Skeletal muscle tissue (tissue), 7 donors: ENCODE data around the genes STK38L, REP15 and MANSC4.

DNA sequence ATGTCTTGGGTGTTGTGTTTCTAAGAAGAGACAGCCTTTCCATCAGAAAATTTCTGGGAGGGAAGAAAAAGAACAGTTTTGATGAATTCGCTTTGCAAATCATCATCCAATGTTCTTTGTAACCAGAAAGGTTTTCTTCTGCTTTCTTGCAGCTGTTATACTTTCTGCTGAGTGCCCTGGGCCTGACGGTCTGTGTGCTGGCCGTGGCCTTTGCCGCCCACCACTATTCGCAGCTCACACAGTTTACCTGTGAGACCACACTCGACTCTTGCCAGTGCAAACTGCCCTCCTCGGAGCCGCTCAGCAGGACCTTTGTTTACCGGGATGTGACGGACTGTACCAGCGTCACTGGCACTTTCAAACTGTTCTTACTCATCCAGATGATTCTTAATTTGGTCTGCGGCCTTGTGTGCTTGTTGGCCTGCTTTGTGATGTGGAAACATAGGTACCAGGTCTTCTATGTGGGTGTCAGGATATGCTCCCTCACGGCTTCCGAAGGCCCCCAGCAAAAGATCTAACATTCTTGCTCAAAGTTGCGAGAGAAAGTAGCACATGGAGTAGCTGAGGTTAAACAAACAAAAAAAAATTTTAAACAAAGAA is 35.3 kb downstream of the SSPN start:
- PRO-cap, 3 experiments, result no peak in any of the 3 experiments
- RAMPAGE, long total RNA, result no peak
- RRBS, 2 experiments, result no CpG with 5 or more reads among the region's 15 CpGs

DNA sequence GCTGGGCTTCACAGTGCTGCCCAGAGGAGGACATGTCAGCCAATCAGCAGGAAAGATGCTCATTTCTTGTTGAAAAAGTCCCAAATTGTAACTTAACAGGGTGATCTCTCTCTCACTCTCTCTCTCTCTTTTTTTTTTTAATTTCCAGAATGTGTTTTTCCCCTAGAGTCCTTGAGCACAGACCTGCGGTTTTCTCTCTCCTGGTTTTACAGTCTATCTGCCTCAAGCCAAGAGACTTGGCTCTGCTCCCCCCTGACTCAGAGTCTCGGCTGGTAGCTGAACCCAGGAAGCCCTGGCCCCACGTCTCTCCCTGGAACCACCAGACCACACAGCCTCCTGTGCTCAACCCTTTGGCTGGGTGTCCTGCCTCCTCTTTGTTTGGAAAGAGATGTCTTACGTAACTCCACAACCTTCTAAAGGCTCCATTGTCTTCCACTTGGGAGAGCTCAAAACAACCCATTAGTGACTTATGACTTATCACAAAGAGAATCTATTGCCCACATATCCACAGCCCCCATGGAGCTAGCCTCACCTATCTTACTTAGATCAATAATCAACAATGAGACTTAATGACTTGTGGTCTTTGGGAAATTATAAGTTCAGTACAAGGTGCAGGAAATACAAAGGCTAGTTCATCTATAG is 44.1 kb downstream of the SSPN start:
- PRO-cap, 3 experiments, result no peak in any of the 3 experiments
- RAMPAGE, long total RNA, result no peak
- RRBS, 2 experiments, result no CpG with 5 or more reads among the region's 4 CpGs

- PRO-cap, 3 experiments, result no peak in any of the 3 experiments
- RAMPAGE, long total RNA, result no peak
- RRBS, 2 experiments, result no CpG with 5 or more reads among the region's 3 CpGs
These were observed 189.7 kb downstream of the SSPN start for GRCh38 chr12:26384772-26385715.

DNA sequence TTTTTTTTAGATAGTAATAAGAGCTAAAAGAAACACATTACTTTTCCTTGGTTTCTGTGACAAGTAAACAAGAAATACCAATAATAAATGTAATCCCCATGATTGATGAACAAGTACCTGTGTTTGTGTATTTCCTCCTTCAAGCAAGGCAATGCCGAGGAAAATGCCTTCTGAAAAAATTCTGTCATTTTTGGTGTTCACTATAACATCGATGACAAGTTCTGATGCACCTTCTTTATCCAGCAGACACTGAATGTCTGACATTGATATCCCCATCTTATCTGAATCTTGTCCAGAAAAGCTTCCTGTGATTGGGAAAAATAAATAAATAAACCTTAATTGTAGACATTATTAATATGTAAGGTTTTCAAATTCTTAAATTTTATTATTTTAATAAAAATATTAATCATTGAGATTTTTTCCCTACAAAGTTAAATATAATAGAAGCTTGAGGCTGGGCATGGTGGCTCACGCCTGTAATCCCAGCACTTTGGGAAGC is 298.7 kb downstream of the SSPN start:
- PRO-cap, 3 experiments, result no peak in any of the 3 experiments
- RAMPAGE, long total RNA, result no peak
- RRBS, 2 experiments, result no CpG with 5 or more reads among the region's 3 CpGs

GRCh38 chr12:26510263-26510687 is 314.9 kb downstream of the SSPN start:
- PRO-cap, 3 experiments, result no peak in any of the 3 experiments
- RAMPAGE, long total RNA, result no peak
- RRBS, 2 experiments, result no CpG with 5 or more reads among the region's 2 CpGs

DNA sequence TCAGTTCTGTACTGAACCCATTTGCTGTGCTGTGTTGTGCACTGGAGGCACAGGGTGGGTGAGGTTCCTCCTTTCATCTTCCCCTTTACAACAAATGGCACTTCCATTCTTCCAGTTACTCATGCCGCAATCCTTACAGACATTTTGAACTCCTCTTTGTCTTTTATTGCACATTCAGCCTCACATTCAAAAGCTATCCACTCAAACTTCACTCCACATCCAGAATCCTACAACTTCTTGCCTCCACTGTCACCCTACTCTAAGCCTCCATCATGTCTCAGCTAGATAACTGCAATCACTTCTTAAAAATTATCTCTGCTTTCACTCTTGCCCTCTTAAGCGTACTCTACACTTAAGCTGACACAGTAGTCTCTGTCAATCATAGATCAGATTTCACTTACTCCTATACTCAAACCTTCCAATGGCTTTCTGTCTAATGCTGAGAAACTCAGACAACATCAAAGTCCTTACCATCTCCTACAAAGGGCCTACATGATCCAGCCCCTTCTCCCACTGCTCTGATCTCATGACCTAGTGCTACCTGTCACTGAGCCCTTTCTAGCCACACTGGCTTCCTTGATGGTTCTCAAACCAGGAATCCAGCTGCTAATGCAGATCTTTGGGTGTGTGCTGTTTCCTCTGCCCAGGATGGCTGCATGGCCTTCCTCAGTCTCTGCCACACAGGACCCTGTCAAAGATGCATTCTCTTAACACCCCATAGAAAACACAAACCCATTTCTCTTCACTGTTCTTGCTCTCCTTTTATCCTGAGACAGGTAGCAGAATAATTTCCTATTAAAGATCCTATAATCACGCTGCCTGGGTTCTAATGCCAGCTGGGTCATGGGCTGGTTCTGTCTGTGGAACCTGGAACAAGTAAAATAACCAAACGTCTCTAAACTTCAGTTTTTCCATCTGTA is 303.9 kb downstream of the ITPR2 start:
- PRO-cap, 3 experiments, result no peak in any of the 3 experiments
- RAMPAGE, long total RNA, result no peak
- RRBS, 2 experiments, result no CpG with 5 or more reads among the region's 4 CpGs

- PRO-cap, 3 experiments, result no peak in any of the 3 experiments
- RAMPAGE, long total RNA, result no peak
- RRBS, 2 experiments, result no CpG with 5 or more reads among the region's 8 CpGs
These were observed 210.9 kb downstream of the ITPR2 start for GRCh38 chr12:26621940-26622666.

DNA sequence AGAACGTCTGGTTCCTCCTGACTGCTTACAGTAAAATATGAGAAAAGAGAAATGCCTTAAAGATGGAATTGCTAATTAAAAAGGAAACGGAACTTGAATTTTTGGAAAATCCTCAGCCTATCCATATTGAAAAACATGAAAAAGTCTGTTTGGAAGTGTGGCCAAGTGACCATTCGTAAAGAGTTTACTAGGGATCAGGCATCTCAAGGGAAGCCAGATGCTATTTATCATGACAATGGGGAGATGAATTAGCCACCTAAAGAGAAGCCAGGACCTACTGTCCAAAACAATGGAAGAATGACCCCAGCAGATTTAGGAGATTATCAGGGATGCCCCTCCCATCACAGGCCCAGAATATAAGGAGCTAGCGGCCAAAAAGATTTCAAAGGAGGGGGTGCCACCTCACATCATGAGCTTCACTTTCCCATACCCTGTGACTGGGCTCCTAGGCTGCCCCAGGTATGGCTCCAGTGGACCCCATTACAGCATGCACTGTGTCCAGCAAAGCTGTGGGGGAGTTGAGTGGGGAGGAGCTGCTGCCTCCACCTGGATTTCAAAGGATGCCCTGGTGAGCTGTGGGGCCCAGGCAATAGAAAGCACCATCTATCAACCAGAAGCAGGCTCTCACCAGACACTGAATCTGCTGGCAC is 189.1 kb downstream of the ITPR2 start:
- PRO-cap, 3 experiments, result no peak in any of the 3 experiments
- RAMPAGE, long total RNA, result no peak
- RRBS, 2 experiments, result no CpG with 5 or more reads among the region's 4 CpGs

DNA sequence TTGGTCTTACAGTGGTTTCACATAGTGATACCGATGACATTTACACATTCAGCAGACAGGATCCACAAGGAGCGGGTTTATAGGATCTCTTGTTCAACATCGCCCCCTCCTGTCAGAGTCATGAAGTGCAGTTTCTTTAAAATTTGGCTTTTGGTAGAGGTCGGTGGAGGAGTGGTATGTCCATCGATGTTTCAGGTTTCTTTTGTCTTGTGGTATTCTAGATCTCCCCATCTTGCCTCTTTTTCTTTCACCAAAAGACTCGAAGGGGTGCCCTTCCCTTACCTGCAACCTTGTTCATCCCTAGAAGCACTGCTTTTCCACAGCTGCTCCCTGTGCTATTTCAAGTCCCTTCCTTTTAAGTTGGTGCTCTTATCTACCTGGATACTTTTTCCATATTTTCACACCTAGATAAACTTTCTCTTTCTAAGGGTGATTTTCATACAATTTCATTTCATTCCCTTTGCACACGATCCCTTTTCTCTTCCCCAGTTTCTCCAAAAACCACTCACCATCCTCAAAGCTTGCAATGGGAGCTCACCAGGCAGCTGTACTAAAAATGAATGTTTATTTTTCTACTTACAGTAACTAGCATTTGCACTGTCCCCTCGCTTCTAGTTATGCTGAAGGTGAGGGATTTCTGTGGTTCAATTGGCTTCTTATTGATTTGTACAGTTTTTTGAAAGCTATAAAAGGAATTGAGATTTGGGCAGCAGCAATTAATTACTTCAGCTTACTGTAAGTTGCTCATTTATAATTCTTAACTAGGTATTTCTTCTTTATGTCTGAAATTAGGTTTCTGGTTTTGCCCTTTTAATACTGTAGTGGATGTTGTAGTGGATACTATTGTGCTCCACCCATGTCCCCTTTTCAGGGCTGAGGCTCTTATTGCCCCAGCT is 181.1 kb downstream of the ITPR2 start:
- PRO-cap, 3 experiments, result no peak in any of the 3 experiments
- RAMPAGE, long total RNA, result no peak
- RRBS, 2 experiments, result no CpG with 5 or more reads among the region's 8 CpGs

DNA sequence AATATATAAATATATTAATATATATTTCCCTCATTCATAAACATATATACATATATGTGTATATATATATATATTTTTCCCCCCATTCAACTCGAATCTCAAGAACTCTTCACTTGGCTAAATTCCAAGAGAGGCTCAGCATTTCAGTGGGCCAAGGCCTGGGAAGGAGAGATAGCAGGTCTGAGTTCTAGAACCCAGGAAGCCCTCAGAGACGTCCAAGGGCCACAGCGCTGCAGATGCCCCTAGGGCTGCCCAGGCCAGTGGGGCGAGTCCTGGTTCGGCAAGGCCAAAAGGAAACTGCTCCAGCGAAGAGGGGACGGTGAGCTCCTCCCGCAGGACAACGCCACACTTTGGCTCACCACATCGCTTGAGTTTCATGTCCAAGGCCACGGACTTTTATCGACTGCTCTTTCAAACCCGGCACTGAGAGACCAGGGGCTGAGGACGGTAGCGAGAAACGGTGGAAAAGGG is 1.1 kb downstream of the ITPR2 start:
- PRO-cap, 3 experiments, result peak in 2 of 3 experiments; most common plus-strand start position 358 of the sequence (in 1)
- RAMPAGE, long total RNA, result no peak
- RRBS, 2 experiments, result 0% methylated on average over 3 of the region's 16 CpGs; no CpG with 5 or more reads in 1 of the 2 experiments

GRCh38 chr12:27014727-27015100 is 530 bp upstream of the TM7SF3 start:
- PRO-cap, 3 experiments, result no peak in any of the 3 experiments
- RAMPAGE, long total RNA, result no peak
- RRBS, 2 experiments, result no CpG with 5 or more reads among the region's 11 CpGs

DNA sequence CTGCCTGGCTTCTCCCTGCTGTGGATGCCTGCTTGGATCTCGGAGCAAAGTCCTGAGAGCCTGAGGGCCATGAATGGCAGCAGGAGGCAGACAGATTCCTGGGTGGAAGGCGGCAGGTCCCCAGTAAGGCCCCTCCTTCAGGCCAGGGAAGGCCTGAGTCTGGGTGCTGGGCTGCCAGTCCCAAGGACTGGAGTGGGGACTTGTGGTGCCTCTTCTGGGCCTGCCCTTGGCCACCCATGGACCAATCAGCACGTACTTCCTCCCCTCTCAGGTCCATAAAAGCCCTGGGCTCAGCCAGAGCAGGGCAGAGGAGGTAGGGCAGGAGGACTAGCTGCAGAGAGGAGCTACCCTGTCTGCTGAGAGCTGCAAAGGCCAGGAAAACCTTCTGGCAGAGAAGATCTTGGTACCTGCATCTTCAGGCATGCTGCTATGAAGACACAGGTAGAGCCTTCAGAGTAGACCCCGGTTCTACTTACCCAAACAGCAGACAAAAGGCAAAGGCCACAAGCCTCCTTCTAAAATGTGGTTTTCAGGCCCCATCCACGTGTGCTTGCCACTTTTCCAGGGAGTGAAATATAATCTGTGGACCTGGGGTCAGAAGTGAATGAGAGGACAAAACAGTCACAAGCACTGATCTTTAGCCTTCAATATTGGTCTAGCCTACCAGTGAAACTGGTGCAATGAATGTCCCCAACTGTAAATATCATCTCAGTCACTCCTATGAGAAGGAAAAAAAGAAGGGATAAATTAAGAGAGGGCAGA is 29.8 kb upstream of the STK38L start:
- PRO-cap, 3 experiments, result no peak in any of the 3 experiments
- RAMPAGE, long total RNA, result no peak
- RRBS, 2 experiments, result no CpG with 5 or more reads among the region's 5 CpGs

GRCh38 chr12:27243794-27244434 is at the start of gene STK38L:
TSS of gene STK38L (plus strand) at chr12:27244286.
- PRO-cap, 3 experiments, result peak in 3 of 3 experiments; most common plus-strand start chr12:27244297 (in 2); most common minus-strand start chr12:27244056 (in 2)
- RAMPAGE, long total RNA, result start-site peak on the plus strand at chr12:27244277-27244299, 248 and 87 reads in 2 replicates
- RRBS, 2 experiments, result 3 to 6% methylated on average over 22 to 26 of the region's 53 CpGs

DNA sequence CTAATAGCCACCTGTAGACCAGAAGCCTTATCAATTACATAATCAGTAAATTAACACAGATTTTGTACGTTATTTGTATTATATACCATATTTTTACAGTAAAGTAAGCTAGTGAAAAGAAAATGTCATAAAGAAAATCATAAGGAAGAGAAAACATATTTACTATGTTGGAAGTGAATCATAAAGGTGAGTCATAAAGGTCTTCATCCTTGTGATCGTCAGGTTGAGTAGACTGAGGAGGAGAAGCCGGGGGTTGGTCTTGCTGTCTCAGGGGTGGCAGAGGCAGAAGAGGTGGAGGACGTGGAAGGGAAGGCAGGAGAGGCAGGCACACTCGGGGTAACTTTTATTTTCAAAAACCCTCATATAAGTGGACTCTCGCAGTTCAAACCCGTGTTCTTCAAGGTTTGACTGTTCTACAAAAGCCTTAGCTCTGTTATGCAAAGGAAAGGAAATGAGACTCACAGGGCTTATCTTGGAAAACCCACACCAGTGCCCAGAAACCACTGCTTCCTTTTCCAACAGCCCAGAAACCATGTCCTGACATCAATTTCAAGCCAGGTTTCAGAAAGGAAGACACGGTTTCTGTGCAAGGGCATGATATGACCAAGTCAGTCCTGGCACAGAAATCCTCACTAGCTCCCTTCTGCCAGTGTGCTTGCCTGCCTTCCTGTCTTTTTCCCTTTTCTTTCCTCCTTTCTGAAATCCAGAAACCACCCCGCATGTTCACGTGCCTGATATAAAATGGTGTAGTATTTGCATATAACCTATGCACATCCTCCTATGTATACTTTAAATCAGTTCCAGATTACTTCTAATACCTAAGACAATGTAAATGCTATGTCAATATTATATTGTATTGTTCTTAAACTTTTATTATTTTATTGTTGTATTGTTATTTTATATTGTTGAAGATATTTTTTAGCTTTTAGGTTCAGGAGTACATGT is 14.1 kb downstream of the SMCO2 start:
- PRO-cap, 3 experiments, result no peak in any of the 3 experiments
- RAMPAGE, long total RNA, result no peak
- RRBS, 2 experiments, result no CpG with 5 or more reads among the region's 10 CpGs

DNA sequence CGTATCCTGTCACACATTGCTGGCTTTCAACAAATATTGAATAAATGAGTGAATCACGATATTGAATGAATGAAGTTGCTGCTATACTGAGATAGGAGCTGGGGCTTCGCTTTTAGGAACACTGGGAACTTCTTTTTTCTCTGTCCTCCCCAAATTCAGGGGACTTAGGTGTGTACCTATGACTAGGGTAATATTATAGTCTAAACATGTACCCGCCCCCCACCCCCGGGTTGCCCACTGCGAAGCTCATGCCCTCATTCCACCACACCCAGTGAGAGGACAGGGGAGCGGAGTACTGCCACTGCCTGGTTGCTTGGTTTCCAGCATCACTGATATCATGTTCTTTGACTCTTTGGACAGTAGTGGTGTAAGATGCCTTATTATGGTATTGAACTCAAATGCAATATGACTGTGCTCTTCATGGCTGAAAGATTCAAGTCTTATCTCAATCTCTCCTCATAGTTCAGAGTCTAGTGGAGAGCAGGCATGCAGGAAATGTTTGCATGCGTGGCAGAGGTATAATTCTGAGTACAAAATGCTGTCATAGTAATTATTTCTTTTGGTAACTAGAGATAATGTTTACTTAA is 55.8 kb upstream of the REP15 start:
- PRO-cap, 3 experiments, result no peak in any of the 3 experiments
- RAMPAGE, long total RNA, result no peak
- RRBS, 2 experiments, result no CpG with 5 or more reads among the region's 8 CpGs

GRCh38 chr12:27696320-27697444 is at the start of gene REP15:
TSS of gene REP15 (plus strand) at chr12:27696447.
- PRO-cap, 3 experiments, result no peak in any of the 3 experiments
- RAMPAGE, long total RNA, result no peak
- RRBS, 2 experiments, result no CpG with 5 or more reads among the region's 8 CpGs

DNA sequence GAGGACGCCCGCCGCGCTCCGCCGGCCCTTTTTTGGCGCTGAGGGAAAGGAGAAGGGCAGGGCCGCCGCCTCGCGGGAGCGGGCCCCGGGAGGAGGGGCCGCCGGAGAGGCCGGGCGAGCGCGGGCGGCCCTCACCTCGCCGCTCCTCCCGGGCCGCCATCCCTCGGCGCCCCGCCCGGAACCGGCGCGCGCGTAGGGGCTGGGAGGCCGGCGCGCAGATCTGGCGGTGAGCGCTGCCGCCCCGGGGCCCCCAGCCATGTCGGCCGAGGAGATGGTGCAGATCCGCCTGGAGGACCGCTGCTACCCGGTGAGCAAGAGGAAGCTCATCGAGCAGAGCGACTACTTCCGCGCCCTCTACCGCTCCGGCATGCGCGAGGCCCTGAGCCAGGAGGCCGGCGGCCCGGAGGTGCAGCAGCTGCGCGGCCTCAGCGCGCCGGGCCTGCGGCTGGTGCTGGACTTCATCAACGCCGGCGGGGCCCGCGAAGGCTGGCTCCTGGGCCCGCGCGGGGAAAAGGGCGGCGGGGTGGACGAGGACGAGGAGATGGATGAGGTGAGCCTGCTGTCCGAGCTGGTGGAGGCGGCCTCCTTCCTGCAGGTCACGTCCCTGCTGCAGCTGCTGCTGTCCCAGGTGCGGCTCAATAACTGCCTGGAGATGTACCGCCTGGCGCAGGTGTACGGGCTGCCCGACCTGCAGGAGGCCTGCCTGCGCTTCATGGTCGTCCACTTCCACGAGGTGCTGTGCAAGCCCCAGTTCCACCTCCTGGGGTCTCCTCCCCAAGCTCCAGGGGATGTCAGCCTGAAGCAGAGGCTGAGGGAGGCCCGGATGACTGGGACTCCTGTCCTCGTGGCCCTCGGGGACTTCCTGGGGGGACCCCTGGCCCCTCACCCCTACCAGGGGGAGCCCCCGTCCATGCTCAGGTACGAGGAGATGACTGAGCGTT is at the start of gene MANSC4:
Gene MANSC4, minus strand, starts transcription at position 162 of the 941 bp plus-strand sequence.
- PRO-cap, 3 experiments, result peak in 3 of 3 experiments; most common plus-strand start position 81 of the sequence (in 2); most common minus-strand start position 34 of the sequence (in 3)
- RAMPAGE, long total RNA, result no peak
- RRBS, 2 experiments, result 2% methylated on average over 33 of the region's 91 CpGs

DNA sequence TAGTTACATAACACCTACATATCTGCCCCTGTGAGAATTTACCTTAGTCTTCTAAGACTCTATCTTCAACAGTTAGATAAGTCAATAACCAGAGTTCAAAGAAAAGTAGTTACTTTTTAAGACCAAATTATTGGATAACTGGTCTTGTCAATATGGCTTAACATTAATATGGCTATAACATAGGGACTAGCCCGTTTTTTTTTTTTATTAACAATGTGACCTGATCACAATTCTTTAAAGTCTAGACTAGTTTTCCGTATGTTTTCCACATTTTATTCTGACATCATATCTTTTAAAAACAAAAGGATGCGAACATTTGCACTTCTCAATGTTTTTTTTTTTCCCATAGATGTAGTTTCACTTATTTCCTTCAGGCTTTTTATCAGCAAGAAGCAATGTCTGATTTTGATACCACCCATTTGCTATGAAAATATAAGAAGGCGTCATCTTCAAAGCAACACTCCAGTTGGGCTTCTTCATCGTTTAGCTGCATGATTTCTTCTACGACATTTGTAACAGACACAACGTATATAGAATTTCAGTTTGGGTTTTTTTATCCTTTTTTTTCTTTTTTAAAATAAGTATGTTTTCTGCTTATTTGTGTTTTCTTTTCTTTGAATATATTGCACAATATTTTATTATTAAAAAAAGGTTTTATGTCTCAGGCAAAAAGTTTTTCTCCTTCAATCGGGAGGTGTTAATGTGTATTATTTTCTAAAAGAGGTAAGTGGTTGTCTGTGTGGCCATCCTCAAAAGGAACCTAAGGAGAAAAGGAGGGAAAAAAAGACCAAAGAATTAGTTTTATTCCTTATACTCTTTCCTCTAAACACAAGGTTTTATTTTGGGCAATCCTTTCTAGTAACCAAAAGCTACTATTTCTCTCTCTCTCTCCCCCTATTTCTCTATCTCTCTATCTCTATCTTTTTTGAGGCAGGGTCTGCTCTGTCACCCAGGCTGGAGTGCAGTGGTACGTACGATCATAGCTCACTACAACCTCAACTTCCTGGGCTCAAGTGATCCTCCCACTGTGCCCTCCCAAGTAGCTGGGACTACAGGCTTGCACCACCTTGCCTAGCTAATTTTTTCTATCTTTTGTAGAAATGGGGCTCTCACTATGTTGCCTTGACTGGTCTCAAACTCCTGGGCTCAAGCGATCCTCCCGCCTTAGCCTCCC is 40.1 kb downstream of the ERGIC2 start:
- PRO-cap, 3 experiments, result no peak in any of the 3 experiments
- RAMPAGE, long total RNA, result no peak
- RRBS, 2 experiments, result no CpG with 5 or more reads among the region's 12 CpGs

GRCh38 chr12:29725772-29726324 is 57.9 kb downstream of the TMTC1 start:
- PRO-cap, 3 experiments, result peak in 1 of 3 experiments; most common plus-strand start chr12:29726137 (in 1); most common minus-strand start chr12:29725982 (in 1)
- RAMPAGE, long total RNA, result no peak
- RRBS, 2 experiments, result no CpG with 5 or more reads among the region's 5 CpGs

DNA sequence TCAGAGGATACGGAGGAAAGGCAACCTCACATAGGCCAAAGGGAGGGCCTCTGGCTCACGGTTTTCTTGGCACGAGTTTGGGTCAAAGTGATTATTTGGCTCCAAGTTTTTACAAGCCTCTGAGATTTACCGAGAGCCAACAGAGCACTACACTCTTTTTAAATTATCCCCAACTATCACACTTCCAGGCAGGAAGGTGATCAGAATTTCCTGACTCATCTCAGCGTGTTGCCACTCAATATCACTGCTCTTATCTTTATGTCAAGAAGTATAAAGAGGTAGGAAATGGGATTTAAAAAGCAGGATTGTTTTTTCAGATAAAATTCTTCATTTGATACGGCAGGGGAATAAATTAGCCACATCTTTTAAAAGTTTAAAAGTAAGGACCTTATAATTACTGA is 29.1 kb downstream of the TMTC1 start:
- PRO-cap, 3 experiments, result no peak in any of the 3 experiments
- RAMPAGE, long total RNA, result no peak
- RRBS, 2 experiments, result no CpG with 5 or more reads among the region's 6 CpGs